ENCODE measurements around a stretch of chr14.

DNA sequence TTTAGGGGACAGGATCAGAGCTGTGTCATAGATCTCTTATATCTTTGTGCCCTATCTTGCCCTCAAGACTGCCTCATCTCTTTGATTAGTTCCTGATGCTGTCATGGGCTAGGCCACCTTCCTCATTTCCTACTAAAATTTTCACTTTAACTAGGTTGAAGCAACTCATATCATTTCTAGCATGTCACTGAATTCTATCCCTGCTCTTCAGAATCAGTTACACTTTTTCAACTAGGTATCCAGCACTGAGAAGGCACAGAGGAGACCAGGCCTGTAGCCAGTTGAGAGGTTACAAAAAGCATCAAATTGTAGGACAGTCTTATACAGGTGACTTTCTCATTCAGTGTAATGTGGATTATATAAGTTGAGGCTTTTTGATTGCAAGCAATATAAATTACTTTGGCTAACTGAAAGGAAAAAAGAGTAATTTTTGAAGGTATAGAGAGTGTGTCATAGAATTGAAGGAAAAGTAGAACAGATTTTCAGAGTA lies 410.3 kb downstream of the RAD51B start:
- PRO-cap, 2 experiments = no peak in any of the 2 experiments

- PRO-cap, 2 experiments = no peak in any of the 2 experiments
Observed at GRCh38 chr14:68247781-68248199, 428.2 kb downstream of the RAD51B start.

- PRO-cap, 2 experiments = no peak in any of the 2 experiments
Observed at GRCh38 chr14:68362750-68363202, 430.1 kb downstream of the ZFP36L1 start.

- PRO-cap, 2 experiments = no peak in any of the 2 experiments
Observed at GRCh38 chr14:68394755-68395294, 398.0 kb downstream of the ZFP36L1 start.

GRCh38 chr14:68543920-68544923 lies 248.6 kb downstream of the ZFP36L1 start:
- PRO-cap, 2 experiments = no peak in any of the 2 experiments

DNA sequence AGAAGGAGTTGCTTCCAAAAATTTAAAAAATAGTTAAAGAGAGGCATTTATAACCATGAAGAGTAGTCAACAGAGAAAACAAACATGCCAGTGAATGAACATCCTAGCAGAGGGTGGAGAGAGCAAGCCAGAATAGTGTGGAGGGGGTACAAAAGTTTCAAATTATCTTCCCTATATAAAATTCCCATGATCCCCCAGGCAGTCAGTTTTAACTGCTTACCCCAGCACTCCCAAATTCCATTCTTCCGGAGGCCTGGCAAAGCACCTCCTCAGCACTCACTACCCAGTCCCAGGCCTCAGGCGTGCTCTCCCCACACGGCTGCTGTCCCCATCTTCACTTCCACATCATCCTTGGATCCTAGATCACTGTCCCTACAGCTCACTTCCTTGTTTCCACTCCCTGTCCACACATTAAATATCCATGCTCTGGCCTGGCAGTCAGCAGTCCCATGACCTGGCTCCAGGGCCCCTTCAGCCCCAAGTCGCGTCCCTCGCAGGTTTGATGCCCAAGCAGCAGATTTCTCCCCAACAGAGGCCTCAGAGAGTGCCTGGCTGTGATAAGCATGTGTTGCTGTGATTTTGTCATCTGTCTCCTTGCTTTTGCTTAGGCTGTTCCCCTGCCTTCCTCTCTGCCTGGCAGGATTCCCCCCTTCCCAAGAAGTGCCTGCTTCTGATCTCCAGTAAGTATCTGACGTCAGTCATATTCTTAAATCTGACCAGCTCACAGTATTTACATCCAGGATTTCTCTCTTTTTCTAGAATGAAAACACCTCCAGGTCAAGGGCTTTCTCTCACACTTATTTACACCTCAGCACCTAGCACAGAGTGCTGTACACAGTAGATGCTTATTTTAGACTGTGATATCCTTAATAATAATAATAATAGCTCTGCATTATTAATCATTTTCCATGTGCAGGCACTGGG lies 241.7 kb downstream of the ZFP36L1 start:
- PRO-cap, 2 experiments = no peak in any of the 2 experiments

- PRO-cap, 2 experiments = no peak in any of the 2 experiments
Observed at GRCh38 chr14:68562824-68564080, 229.6 kb downstream of the ZFP36L1 start.

DNA sequence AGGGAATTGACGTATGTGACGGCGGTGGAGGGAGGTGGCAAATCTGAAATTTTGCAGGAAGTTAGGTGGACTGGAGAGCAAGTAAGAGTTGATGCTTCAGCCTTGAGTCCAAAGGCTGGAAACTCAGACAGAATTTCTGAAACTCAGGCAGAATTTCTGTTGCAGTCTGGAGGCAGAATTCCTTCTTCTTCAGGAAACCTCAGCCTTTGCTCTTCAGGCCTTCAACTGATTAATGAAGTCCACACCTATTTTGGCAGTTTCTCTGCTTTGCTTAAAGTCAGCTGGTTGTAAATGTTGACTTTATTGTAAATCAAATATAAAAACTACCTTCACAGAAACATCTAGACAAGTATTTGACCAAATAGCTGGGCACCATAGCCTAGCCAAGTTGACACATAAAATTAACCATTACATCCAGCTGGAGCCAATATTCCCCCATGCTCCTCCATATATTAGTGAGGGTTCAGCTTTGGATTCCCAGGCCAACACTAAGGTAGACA lies 125.7 kb downstream of the ZFP36L1 start:
- PRO-cap, 2 experiments = no peak in any of the 2 experiments

DNA sequence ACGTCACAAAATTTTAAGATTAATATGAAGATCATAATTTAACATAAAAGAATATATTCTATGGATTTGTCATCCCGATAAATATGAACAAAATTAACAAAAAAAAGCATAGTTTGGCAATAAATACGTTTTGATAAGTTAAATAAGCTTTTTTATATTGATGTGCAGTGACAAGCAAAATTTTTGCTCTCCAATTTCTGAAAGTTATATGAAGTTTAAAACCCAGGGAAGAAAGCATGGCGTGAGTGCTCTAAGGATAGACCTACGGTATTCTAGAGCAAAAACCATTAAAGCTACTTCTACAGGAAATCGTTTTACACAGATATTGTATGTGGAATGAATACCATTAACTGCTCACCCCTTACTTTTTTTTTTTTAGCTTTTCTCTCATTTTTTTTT lies 4.6 kb downstream of the ZFP36L1 start:
- PRO-cap, 2 experiments = no peak in any of the 2 experiments

- PRO-cap, 2 experiments = no peak in any of the 2 experiments
Observed at GRCh38 chr14:68805423-68805857, 12.6 kb upstream of the ZFP36L1 start.

DNA sequence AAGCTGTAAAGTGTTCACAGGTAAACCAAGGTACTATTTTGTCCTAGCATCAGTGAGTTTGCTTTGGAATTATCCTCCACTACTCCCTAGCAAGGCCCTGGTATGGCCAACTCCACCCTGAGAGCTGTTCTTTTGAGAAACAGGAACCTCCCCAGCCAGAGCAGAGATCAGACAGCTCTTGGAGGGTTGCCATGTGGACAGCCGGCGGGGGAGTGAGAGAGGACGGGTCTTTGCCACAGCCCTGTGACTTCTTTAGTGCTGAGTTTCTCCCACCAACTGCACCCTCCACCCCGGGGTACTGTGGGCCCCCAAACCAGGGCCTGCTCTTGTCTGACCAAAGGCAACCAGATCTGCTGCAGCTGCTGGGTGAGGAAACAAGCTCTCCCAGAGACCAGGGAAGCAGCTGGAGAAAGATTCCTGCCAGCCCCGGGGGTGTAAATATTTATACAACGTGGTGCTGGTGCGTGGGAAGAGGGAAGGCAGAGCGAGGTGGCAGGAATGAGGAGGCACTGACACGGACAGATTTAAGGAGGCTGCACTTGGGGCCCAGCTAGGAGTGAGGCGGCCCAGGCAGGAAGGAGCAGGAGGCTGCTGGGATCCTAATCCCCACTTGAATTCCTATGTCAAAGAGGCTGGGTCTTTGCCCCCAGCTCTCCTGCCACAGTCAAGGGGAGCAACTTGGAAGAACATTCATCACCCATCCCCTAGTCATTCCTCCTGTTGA lies 14.3 kb upstream of the ZFP36L1 start:
- PRO-cap, 2 experiments = peak in 1 of 2 experiments; most common plus-strand start position 200 of the sequence (in 1)

- PRO-cap, 2 experiments = no peak in any of the 2 experiments
Observed at GRCh38 chr14:68813675-68814195, 20.9 kb upstream of the ZFP36L1 start.

DNA sequence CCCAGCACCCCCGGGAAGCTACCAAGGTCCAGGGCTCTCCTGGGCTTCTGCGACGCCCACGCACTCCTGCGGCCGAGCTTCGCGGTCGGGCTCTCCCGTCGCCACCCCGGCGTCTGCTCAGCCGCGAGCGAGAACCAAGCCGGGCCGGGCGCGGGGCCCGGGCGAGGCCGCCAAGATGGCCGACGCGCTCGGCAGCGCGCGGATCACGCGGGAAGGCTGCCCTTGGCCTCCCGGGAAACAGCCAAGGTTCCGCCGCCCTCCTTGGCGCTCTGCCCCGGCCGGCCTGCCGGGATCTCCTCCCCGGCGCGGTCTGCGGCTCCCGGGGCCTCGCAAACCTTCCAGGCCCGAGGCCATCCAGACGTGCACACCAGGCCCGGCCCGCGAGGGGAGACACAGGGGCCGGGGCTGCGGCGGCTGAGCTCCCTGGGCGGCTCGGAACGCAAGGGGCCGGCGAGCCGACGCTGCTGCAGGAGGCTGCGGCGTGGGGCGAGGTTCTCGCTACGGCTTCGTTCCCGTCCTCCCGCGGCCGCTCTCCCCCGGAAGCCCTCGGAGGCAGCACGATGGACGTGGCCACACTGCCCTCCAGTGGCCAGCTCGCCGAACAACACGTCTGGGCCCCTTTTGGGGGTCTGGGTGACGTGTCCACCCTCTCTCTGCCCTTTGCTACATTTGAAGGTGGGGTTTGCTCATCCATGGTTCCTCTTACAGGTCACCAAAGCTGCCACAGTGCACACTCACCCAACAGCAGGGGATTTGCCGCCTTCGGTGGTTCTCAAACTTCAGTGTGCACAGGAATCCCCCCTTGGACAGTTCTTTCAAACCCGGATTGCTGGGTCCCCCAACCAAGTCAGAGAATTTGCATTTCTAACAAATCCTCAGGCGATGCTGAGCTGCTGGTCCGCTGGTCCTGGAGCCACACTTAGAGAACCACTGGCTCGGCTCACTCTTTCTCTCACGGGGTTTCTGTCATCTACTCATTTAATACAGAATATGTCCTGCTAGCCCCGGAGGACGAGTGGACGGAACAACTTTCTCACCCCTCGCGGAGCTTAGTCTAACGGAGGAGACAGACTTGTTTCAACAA lies 23.8 kb upstream of the ZFP36L1 start:
- PRO-cap, 2 experiments = peak in 2 of 2 experiments; most common minus-strand start position 392 of the sequence (in 2)

- PRO-cap, 2 experiments = no peak in any of the 2 experiments
Observed at GRCh38 chr14:68853716-68854238, 60.9 kb upstream of the ZFP36L1 start.

DNA sequence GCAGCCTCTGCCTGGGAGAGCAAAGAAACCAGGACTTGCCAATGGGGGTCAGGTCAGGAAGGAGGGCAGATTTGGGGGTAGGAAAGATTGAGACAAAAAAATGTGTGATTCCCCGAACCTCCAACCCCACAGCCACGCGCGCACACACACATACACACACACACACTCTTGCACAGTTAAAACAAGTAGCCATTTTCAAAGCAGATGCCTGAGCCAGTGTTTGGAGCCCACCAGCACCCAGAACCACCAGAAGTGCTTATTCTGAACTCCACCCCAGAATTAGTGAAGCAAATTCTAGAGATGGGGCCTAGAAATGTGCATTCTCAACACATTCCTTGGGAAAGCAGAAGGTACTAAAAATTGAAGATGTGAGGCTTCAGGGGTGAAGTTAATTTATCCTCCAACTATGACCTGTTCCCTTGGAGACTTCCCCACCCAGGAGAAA lies 87.5 kb upstream of the ZFP36L1 start:
- PRO-cap, 2 experiments = peak in 1 of 2 experiments; most common minus-strand start position 144 of the sequence (in 1)

- PRO-cap, 2 experiments = no peak in any of the 2 experiments
Observed at GRCh38 chr14:68922620-68923325, 56.3 kb downstream of the ACTN1 start.

- PRO-cap, 2 experiments = no peak in any of the 2 experiments
Observed at GRCh38 chr14:68924224-68924964, 54.7 kb downstream of the ACTN1 start.

DNA sequence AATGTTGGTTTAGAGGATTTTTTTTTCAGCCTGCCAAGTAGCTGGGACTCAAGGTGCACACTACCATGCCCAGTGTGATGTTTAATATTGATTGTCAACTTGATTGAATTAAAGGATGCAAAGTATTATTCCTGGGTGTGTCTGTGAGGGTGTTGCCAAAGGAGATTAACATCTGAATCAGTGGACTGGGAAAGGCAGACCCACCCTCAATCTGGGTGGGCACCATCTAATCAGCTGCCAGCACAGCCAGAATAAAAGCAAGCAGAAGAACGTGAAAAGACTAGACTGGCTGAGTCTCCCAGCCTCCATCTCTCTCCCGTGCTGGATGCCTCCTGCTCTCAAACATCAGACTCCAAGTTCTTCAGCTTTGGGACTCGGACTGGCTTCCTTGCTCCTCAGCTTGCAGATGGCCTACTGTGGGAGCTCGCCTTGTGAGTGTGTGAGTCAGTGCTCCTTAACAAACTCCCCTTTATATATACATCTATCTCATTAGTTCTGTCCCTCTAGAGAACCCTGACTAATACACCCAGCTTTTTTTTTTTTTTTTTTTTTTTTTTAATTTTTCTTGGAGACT lies 47.0 kb downstream of the ACTN1 start:
- PRO-cap, 2 experiments = no peak in any of the 2 experiments

- PRO-cap, 2 experiments = peak in 2 of 2 experiments; most common minus-strand start chr14:68941877 (in 1)
Observed at GRCh38 chr14:68941621-68942322, 37.3 kb downstream of the ACTN1 start.

DNA sequence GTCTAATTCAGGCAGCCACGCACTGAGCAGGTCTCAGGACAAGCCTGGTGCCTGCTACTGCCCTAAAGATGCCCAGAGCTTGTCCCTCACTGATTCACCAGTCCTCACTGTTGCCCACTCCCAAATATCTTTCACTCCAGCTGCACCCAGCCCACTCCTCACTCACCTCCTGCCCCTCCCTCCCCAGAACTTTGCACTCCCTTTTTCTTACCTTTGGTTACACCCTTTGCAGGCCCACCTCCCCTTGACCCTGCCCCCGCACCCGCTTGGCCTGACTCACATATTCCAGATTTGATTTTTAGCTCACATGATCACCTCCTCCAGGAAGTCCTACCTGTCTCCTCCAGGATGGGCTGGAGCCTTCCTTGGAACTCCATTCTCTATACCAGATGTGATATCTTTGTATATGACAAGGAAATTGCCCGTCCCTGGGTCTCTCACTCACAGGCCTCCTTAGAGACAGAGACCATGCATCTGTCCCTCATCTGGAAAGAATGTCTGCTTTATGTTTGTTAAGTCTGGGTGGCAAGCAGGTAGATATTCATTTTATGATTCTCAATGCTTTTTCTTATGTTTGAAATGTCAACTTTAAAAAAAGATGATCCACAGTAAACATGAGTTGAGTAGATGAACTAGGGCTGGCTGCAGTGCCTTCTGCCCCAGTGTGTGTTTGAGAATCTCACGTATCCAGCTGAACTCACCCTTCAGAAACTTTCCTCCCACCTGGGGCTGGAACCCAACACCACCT lies 16.1 kb downstream of the ACTN1 start:
- PRO-cap, 2 experiments = peak in 1 of 2 experiments; most common minus-strand start position 164 of the sequence (in 1)